Heart (tissue), 3 donors: ENCODE measurements around the genes F9, AFF2 and MAGEA9.

DNA sequence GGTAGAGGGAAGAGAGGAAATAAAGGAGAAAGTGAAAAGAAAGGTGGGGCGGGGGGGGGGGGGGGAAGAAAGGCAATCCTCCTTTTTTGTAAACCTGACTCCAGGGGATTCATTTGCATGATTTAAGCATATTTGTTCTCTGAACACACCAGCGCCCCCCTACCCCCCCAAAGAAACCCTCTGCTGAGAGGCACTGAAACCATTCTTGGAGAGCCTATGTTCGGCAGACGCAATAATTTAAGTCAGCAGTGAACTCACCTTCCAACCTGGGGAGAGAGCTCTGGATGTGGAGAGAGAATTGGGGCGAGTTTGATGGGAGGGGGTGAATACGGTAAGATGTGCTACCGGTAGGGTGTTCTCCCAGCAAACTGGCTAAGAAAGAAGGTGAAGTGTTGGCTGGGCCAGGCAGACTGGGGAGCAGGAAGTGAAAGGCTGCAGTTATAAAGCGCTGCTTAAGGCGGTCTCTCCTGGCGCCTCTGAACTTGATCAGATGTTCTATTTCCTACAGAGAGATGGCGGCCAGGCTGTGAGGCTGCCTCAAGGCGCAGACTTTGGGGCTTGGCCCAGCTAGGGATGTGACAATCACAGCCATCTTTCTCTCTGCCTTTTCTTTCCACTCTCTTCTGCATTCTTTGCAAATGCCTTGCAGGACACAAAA lies 1.7 kb upstream of the ZIC3 start:
- RAMPAGE, long total RNA, 2 experiments, result no peak in any of the 2 experiments

- RAMPAGE, long total RNA, 2 experiments, result no peak in any of the 2 experiments
Measured at GRCh38 chrX:137568463-137569709, 3.0 kb downstream of the ZIC3 start.

DNA sequence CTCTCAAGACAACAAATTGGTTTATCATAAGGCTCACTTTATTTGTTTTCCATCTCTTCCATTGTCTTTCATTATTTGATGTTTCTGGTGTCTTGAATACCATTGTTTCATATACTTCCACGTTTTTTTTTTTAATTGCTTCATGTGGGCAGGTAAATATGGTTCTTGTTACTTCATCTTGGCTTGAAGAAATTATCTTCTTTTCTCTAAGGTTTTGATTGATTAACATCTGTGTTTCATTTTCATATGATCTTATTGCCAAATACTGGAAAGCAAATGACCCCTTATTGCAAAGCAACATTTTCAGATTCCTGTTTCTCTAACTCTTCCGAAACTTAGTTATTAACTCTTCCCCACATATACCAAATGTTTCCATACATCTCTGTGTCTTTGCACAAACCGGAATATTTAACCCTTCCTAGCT lies 565.4 kb downstream of the ZIC3 start:
- RAMPAGE, long total RNA, 2 experiments, result no peak in any of the 2 experiments

DNA sequence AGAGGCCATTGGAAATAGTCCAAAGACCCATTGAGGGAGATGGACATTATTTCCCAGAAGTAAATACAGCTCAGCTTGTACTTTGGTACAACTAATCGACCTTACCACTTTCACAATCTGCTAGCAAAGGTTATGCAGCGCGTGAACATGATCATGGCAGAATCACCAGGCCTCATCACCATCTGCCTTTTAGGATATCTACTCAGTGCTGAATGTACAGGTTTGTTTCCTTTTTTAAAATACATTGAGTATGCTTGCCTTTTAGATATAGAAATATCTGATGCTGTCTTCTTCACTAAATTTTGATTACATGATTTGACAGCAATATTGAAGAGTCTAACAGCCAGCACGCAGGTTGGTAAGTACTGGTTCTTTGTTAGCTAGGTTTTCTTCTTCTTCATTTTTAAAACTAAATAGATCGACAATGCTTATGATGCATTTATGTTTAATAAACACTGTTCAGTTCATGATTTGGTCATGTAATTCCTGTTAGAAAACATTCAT lies at the start of gene F9:
F9 (plus strand) TSS at position 107 of the 504 bp plus-strand sequence.
- RAMPAGE, long total RNA, 2 experiments, result no peak in any of the 2 experiments

DNA sequence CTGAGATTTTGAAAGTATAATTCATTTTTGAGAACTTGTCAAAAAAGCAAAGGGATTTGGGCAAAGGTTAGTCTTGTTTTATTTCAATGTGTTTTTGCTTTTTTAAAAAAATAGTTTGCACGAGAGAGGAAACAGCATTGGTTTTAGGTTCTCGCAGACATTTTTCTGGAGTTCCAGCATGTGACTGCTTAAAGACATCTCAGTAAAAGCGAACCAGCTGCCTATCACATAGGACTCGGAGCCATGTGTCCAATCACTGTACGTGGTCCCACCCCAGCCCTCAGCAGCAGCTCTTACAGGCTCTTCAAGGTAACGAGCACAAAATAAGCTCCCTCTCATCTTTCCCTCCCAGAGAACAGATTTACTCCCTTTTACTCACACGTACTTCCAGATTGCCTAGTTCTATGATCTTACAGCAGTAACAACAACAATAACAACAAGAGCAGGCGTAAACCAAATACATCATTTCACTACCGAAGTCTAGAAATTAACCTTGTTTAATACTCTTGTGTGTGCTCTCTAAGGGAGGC lies 68.7 kb downstream of the MCF2 start:
- RAMPAGE, long total RNA, 2 experiments, result no peak in any of the 2 experiments

- RAMPAGE, long total RNA, 2 experiments, result no peak in any of the 2 experiments
Measured at GRCh38 chrX:139642414-139643137, 65.4 kb downstream of the MCF2 start.

DNA sequence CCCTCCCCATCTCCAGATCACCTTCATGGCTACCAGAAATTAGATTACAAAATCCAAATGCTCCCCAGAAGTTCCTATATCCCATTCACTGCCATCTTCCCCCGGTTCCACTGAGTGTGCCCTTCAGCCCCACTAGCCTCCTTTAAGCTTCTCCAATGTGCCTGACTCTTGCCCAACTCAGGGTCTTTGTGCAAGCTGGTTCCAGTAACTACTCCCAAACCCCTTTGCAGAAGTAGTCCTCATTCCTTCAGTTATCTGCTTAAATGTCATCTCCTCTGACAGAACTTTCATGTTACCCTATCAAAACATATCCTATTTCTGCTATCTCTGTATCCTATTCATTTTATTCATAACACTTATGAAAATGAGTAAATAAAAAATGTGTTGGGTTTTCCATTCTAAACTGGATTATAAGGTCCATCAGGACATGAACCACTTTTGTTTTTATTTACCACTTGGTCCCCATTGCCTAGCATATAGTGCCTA lies 24.8 kb downstream of the ATP11C start:
- RAMPAGE, long total RNA, 2 experiments, result no peak in any of the 2 experiments

DNA sequence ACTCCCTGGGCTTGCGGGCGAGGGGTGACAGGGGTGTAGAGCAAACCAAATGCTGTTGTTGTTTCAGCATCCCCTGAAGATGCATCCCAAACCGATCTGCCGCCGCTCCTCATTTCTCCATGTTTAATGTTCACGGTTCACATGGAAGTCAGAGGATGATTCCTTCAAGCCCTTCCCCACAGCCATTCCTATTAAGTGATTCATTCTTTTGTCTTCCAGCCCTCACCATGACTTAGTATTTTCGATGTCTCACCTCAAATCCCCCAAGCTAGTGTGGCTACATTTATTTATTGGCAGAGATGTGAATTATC lies 301 bp upstream of the SPANXC start:
- RAMPAGE, long total RNA, 2 experiments, result no peak in any of the 2 experiments

GRCh38 chrX:143634266-143635386 lies 1.3 kb downstream of the SLITRK4 start:
- RAMPAGE, long total RNA, 2 experiments, result no peak in any of the 2 experiments

DNA sequence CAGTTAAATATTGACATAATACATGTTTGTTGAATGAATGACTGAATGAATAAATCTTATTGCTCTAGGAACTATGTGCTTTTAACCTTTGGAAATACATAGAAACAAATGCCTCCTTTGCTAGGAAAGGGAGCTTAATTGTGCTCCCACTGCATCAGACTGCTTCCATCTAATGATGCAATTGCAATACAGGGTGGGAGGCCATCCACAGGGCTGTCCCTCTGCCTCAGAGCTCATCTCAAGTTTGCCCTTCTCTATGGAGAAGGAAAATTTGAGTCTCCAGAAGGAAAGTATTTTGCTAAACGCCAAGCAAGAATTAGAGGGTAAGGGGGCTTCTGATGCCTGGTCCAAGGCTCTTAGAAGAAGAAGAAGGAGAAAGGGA lies 1.9 kb downstream of the SLITRK2 start:
- RAMPAGE, long total RNA, 2 experiments, result no peak in any of the 2 experiments

- RAMPAGE, long total RNA, 2 experiments, result no peak in any of the 2 experiments
Measured at GRCh38 chrX:145821104-145821713, 3.6 kb downstream of the SLITRK2 start.

DNA sequence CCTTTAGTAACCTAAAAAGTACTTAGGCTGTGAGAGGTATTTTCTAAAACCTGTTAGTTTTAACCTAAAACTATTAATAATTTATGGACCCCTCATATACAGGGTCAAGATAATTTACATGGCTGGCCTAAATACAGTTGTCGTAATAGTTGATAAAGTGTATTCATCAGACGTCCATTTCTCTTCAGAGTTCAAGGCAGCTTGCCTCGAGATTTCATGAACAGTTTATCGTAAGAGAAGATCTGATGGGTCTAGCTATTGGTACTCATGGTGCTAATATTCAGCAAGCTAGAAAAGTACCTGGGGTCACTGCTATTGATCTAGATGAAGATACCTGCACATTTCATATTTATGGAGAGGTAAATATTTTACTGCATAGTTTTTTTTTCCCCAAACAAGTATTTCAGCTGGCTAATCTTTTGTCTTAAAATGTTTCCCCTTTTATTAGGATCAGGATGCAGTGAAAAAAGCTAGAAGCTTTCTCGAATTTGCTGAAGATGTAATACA lies 20.6 kb downstream of the FMR1 start:
- RAMPAGE, long total RNA, 2 experiments, result no peak in any of the 2 experiments

GRCh38 chrX:148500450-148501620 lies at the start of gene AFF2:
TSS of gene AFF2 (plus strand) at chrX:148500617.
- RAMPAGE, long total RNA, 2 experiments, result no peak in any of the 2 experiments

DNA sequence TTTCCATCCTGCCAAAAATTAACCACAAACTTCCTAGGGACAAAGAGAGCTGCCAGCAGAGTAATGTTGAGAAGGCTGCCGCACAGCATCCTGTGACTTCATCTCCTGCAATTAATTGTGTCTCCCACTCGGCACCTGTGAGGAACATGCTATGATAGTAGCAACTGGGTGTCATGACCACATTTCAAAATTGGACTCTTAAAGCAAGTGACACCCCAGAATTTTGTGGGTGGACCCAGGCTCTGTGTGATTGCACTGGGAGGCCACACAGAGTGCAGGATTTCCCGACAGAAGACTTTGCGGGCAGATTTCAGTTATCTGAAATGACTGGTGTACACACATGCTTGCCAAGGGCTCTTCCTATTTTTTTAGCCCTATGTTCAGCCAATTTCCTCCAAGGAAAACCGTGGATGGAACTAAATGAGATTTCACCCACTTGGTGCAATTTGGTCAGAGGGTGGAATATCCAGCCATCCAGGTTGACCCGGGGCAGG lies 9.1 kb upstream of the IDS start:
- RAMPAGE, long total RNA, 2 experiments, result no peak in any of the 2 experiments

GRCh38 chrX:149545143-149546035 lies 4.3 kb downstream of the HSFX3 start:
- RAMPAGE, long total RNA, 2 experiments, result no peak in any of the 2 experiments

- RAMPAGE, long total RNA, 2 experiments, result no peak in any of the 2 experiments
Measured at GRCh38 chrX:149781606-149781989, at the start of gene MAGEA9. TSS of gene MAGEA9 (plus strand) at chrX:149781930.

- RAMPAGE, long total RNA, 2 experiments, result no peak in any of the 2 experiments
Measured at GRCh38 chrX:149829218-149830095, 47.7 kb downstream of the MAGEA9 start.

- RAMPAGE, long total RNA, 2 experiments, result no peak in any of the 2 experiments
Measured at GRCh38 chrX:149944786-149945469, 6.6 kb upstream of the EOLA2 start.

DNA sequence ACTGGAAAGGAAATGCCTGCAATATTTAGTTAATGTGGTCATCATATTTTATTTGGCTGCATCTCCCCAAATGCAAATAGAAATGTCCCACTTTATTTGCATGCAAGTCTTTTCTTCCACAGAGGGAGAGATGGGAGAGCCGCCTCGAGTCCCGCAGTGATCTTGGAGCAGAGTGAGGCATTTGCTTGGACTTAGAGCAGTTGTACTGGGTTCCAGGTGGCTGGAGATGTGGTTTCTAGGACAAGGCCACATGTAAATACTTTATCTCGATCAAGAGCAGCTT lies 146.6 kb upstream of the EOLA2 start:
- RAMPAGE, long total RNA, 2 experiments, result no peak in any of the 2 experiments

GRCh38 chrX:150202691-150203227 lies 160.4 kb upstream of the MAMLD1 start:
- RAMPAGE, long total RNA, 2 experiments, result no peak in any of the 2 experiments